Glomerular endothelial cell (primary cell): ENCODE measurements around the gene FRMPD4.

- RAMPAGE, long total RNA = no peak
Observed at GRCh38 chrX:3842789-3843191, 129.3 kb upstream of the PRKX start.

DNA sequence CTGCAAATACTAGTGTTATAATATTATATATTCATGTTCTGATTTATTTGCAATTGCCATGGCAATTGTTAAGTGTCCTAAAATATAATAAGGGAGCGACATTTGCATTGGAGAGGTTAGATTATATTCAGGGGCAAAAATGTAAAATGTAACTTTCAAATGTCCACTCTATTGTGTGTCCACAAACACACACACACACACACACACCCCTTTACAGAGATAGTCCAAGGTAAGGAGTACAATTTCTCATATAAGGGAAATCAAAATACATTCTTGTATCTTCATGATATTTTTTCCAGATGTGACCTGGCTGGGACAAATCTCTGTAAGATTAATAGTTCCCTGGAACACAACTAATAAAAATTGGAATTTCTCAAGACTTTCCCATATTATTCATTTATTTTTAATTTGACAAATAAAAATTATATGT lies 847.1 kb upstream of the PRKX start:
- RAMPAGE, long total RNA = no peak

DNA sequence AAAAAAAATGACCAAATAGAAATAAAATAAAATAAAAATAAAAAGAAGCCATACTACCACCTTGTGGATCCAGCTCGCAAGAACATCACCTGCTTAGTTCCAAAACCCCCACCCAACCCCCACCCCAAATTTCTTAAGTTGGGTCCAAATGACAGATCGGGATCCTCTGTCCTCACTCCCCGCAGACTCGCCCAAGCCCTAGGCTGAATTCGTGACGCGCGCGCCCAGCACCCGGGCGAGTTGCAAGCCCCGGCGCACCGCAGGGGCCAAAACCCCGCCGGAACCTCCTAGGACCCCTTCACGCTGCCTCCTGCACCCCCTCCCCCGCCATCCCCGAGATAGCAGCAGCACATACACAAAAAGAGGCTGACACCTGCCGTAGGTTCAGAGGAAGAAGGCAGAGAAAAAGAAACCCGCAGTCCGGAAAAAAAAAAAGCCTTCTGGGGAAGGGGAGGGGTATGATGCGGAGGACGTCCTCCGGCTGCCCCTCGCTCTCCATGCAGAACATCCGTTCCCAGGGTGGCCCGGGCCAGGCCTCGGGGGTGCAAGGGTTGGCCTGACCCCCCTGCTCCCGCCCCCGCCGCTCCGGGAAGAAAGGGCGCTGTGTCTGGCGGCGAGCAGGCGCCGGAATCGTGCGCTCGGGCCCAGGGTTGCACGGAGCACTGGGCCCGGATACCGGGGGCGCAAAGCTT lies 2.6 kb downstream of the NLGN4X start:
- RAMPAGE, long total RNA = no peak

- RAMPAGE, long total RNA = no peak
Observed at GRCh38 chrX:6389013-6389216, 146.0 kb downstream of the VCX3A start.

DNA sequence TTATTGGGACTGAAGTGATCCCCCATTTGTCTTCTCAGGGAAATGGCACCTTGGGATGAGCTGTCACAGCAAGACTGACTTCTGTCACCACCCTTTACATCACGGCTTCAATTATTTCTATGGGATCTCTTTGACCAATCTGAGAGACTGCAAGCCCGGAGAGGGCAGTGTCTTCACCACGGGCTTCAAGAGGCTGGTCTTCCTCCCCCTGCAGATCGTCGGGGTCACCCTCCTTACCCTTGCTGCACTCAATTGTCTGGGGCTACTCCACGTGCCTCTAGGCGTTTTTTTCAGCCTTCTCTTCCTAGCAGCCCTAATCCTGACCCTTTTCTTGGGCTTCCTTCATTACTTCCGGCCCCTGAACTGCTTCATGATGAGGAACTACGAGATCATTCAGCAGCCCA lies 111.4 kb upstream of the PUDP start:
- RAMPAGE, long total RNA = no peak

DNA sequence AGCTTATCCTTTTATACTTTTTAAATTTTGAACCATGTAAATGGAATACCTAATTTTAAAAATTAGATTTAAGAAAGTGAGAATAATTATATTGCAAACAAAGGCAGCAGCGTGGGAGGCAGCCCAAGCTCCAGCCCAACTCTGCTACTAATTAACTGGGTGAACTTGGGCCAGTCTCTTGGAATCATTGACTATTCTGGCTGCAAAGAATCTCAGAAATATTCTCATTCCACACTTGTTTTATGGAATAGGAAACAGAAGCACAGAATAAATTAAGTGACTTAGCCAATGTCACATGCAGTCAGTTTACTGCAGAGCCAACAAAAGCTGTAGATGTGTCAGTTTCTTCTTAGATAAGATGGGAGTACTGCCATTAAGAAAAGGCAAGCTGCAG lies 132.6 kb upstream of the FAM9B start:
- RAMPAGE, long total RNA = no peak

DNA sequence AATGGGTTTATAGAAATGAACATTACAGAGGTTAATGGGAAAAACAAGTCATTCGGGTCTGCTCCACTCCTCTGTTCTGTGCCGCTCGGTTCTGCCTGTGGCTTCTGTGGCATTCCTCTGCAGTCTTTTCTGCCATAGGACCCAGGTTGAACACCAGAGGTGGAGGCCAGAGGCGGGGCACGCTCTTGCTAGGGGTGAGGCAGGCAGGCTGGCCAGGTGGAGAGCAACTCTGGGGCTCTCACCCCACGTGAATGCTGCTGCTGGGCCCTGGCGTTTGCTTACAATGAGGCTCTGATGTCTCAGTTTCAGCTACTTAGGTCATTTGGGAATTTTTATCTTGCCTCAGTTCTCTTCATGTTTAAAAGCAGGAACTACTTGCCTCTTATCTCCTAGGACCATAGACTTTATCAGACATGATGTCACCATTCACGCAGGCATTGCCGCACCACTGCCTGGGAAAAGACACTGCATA lies 84.6 kb upstream of the CLDN34 start:
- RAMPAGE, long total RNA = no peak

DNA sequence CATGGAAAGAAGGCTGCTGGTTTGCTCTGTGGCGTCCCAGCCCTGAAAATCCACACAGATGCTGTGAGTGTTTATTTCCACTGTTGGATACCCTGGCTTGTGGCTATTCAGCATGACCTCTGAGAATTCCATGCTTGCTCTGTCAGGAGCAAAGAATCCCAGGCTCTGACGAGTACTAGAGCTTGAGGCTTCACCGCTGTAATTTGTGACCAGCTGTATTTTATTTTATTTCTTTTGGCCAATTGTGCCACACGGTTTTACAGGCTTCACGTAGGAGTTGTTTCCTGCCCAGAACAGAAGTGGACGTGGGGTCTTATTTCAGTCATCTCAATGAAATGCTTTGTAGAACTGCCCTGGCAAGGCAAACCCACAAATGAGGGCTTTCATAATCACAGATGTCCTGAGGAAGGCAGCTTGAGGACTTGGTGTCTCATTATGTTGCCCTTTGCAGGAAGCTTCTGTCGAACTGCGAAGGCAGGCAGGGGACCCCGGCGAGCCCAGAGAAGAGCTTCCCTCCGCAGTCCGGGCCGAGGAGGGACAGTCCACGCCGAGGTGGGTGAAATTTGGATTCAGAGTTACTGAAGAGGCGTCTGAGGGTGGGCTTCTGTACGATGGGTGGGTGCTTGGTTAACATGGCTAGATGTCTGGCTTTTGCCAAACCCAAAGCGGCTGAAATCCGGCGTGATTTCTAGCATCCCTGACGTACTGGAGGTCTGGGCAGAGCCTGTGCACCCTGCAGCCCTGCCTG lies 69.2 kb upstream of the CLDN34 start:
- RAMPAGE, long total RNA = no peak

DNA sequence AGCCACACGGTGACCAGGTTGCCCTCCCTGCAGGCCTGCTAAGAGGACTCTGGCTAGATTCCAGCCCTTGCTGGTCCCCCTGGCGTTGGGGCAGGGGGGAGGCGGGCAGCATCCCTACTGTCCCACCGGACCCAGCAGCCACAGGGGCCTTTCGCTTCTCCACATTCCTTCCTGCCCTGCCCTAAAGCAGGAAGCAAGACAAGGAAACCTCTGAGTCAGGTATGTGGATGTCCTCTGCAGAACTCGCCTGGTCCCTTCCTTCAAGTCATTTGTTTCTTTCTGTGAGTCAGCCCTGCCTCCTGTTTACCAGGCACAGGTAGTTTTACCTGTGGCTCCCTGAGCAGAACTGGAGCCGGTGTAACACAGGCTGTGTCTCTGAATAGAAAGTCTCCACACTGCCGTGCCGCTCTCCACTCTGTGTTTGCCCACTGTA lies 60.2 kb upstream of the CLDN34 start:
- RAMPAGE, long total RNA = no peak

GRCh38 chrX:10015414-10016109 lies 48.4 kb downstream of the CLDN34 start:
- RAMPAGE, long total RNA = no peak

DNA sequence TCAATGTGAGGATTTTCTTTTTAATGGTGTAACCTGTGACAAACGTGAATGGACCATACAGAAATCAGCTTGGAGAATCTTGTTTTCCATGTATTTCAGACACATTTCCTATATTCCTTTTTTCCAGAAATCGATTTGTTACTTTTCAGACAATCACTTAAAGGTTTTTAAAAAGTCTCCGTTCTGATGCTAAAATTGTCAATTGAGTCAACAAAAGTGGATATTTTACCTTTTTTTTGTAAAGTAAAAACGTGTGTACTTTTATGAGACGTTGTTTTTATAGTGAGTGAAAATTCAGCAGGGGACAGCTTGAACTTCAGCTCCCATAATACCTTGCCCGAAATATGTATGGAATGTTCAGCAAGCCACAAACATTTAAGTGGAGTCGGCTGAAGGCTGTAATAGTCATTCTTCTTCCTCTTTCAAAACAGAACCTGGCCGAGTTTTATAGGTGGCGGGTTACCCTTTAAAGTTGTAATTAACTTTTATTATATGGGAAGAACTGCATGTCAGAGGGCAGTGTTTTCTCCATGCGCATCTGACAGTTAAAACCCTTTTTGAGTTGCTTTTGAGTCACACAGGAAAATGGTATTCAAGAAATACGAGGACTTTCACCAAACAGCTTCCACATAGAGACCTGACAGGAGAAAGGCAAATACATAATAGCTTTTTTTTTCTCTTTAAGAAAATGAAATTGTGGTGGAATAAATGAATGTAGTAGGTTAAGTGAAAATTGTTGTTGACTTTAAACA lies 50.7 kb downstream of the CLDN34 start:
- RAMPAGE, long total RNA = no peak

DNA sequence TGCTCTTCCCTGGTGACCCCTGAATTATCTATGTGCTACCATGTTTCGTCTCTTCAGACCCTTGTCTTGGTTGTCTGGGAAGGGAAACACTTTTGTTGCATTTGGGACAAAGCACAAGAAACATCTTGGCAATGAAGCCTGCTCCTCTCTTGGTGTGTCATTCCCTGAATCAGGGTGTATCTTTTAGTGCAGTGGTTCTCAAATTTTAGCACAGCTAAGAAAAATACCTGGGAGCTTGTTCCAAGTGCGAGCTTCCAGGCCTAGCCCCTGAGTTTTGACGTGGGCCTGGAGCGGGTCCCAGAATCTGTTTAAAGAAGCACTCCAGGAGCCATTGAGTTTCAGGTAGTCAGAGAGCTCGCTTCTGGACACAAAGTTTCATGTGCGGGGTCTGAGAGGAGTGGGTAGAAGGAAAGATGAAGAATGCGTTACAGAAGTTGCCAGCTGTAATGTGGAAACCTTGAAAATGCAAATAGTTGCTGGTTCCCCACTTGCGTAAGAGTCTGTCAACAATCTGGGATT lies 77.7 kb upstream of the CLCN4 start:
- RAMPAGE, long total RNA = no peak

DNA sequence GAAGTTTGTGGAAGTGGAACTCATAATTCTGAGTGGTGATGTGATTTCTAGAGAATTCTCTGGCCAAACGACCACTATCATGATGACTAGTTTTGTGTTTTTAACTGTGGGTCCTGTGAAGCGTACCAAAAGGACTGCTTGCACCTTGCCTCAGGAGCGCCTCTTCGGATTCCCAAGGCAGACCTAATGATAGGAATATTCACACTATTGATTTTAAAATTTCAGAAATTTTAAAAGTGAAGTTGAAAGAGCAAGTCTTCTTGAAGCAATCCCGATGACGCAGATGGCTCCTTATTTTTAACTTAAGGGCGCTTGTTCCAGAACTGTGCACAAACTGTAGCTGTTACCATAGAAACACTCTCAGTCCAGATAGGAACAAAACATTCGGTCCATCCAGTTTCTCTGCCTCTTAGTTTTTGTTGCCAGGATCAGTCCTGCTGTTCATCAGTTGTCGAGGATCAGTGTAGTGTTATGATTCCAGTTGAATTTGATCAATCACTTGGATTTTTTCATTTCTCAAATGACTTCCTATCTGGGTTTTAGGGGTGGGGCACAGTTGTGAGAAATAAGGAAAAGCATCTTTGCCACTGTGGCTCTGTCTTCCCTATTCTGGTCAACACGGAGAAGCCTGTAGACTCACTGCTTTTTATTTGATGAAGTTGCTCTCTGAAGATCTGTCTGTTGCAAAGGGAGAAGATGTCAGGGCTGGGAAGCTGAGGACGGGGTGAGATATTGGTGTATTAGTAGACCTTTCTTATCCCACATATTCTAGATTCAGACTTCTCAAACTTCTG lies 51.5 kb upstream of the CLCN4 start:
- RAMPAGE, long total RNA = no peak

GRCh38 chrX:10110921-10111379 lies 45.8 kb upstream of the CLCN4 start:
- RAMPAGE, long total RNA = no peak

- RAMPAGE, long total RNA = no peak
Observed at GRCh38 chrX:10517950-10518416, 102.4 kb downstream of the MID1 start.

DNA sequence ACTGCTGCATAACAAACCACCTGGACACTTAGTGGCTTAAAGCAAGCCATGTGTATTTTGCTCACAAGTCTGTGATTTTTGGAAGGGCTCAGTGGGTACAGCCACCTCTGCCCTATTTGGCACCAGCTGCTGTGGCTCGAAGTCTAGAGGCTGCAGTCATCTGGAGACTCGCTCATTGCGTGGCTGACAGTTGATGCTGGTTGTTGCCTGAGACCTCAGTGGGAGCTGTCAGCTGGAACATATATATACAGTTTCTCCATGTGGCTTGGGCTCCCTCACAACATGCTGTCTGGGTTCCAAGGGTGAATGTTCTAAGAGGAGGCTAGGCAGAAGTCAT lies 60.8 kb upstream of the MID1 start:
- RAMPAGE, long total RNA = no peak

- RAMPAGE, long total RNA = no peak
Observed at GRCh38 chrX:11266198-11266660, 27.0 kb upstream of the AMELX start.

DNA sequence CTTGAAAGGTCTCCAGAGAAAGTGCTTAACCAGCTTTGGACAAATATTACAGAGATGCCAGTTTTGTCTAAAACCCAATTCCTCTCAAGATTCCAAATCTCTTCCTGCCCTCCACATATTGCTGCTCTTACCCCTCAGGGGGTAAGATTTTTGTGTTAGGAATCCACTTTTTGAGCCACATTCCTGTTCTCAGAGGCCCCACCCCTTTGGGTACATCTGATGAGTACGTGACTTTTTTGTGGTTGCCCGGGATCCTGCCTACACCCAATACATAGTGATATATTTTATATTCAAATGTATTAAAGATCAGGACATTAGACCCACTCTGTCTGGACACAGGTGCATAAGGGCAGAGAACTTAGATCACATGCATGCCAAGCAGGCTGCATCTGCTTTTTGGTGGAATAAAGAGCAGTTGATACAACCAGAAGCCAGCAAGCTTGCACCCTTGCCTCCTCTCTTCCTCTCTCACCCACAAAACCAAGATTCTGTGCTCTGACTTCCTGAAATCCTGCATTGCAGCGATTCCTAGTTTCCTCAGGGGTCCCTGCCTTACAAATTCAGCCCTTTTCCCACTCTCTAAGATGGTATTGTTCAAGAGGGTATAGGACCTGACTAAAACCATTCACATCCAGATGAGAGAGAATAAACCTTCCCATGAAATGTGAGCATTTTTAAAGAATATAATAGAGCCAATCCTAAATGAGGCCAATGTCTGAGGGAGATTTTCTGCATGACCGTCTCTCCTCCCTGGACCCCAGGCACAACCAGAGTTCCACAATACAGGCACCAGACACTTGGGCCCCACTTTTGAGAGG lies 2.2 kb downstream of the AMELX start:
- RAMPAGE, long total RNA = no peak

GRCh38 chrX:12137608-12138533 lies at the start of gene FRMPD4:
Gene FRMPD4 (plus strand): TSS chrX:12138473.
- RAMPAGE, long total RNA = no peak

DNA sequence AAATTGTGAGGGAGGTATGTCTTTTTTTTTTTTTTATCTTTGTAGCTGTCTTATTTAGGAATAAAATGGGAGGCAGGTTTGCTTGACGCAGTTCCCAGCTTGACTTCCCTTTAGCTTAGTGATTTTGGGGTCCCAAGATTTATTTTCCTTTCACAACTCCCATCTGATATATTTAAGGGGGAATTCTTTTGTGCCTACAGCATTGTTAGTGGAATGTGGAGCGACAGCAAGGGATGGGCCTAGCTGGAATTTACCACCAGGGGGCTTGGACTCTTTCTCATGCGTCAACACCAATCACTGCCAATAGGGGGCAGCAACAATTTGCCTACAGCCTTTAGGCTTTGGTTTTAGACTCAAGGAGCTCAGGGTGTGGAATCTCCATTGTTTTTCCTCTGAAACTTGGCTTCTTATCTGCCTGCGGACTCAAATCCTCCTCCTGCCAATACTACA lies 28.2 kb upstream of the TMSB4X start:
- RAMPAGE, long total RNA = no peak